Left ventricle myocardium (tissue), 1 donor: ENCODE measurements around the gene DGKI.

GRCh38 chr7:134804330-134805060 is 25.1 kb downstream of the CALD1 start:
- PRO-cap: no peak

- PRO-cap: no peak
Measured at GRCh38 chr7:134832283-134832502, 52.8 kb downstream of the CALD1 start.

GRCh38 chr7:135157252-135158018 is 9.6 kb downstream of the TMEM140 start:
- PRO-cap: no peak

DNA sequence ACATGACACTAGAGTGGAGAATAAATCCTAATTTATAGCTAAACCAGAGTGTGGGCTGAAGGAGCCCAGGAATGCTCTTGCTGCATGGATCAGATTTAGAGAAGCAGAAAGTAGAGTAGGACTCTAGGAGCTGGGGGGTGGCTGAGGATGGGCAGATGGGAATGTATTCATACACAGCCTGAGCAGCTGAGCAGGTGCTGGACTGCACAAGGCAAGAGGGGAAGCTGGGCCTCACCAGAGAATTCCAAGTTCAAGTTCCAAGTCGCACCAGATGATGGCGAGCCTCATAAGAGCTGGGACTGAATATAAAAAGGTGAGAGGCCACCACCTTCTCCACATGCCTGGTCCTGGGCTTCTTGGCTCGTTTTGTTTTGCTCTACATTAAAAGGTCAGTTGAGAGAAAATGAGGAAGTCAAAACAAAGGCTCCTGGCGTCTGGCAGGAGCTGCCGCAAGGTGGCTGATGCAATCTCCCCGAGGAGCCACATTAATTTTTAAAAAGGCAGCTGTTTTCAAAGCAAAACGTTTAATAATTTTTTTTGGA is 9.6 kb downstream of the CYREN start:
- PRO-cap: no peak

- PRO-cap: no peak
Measured at GRCh38 chr7:135168764-135169520, 1.6 kb downstream of the CYREN start.

- PRO-cap: no peak
Measured at GRCh38 chr7:135188423-135189615, 18.3 kb upstream of the CYREN start.

DNA sequence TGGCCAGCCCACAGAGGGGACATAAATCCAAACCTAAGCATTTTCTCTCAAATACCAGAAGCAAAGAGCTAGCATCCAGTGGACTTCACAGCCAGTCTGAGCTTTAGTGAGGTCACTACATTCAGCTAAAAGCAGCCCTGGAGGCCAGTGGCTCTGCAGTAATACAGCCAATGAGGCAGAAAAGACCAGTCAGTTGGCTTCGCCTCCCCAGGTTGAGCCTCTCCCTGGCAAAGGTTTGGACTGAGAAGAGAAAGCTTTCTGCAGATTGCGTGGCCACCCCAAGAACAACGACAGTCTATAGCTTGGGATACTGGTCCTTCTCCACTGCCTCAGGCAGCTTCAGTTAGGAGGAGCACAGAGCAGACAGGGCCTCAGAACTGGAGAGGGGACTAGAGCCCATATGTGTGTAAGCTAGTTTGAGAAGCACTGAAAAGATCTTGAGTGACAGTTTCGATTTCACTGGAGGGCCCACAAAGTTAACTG is 3.8 kb downstream of the WDR91 start:
- PRO-cap: no peak

- PRO-cap: no peak
Measured at GRCh38 chr7:135262967-135263510, 29.4 kb downstream of the STRA8 start.

DNA sequence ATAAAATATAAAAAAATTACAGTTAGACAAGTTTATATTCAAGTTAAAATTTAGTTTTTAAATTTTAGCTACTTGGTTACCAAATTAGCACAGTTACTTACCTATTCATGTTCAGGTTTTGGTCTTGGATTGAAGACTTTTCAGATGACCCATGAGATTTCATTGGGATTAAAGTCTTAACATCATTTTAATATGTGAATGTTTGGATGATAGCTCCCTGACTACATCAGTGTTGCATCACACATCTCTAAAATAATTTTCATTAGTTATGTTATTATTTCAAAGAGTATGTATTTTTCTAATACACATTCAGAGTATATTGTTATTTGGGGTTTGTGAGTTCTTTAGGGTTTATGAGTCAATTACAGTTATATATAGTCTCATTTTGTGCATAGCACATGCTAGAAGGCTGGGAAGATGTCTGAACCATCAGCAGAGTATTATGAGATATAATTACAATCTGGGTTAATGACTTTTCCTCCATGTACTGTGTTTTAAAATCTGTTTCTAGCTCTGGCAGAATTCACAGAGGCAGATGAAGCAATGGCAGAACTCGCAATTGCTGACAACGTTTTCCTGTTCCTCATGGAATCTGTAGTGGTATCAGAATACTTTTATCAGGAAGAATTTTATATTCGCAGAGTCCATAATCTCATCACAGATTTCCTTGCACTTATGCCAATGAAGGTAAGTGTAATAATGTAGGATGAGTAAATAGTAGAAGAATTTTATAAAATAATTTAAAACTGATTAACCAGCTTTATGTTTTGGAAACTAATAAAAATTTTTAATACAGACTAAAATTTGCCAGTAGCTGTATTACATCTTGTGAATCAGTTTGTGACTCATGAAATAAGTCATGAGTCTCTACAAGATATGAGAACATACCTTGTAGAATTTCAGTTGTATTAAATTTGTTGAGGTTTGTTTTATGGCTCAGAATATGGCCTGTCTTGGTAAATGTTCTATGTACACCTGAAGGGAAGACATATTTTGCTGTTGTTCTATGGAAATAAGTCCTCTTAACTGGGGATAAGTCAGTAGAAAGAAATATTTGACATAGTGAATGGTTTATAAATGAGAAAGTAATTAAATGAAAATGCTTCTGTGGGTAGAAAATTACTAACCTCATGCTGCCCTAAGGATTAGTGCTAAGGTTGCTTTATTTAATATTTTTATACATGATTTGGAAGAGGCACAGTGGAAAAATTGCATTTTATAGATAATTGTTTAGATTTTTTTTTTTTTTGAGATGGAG is 27.0 kb downstream of the NUP205 start:
- PRO-cap: no peak

GRCh38 chr7:135761800-135762473 is 13.3 kb upstream of the FAM180A start:
- PRO-cap: no peak

DNA sequence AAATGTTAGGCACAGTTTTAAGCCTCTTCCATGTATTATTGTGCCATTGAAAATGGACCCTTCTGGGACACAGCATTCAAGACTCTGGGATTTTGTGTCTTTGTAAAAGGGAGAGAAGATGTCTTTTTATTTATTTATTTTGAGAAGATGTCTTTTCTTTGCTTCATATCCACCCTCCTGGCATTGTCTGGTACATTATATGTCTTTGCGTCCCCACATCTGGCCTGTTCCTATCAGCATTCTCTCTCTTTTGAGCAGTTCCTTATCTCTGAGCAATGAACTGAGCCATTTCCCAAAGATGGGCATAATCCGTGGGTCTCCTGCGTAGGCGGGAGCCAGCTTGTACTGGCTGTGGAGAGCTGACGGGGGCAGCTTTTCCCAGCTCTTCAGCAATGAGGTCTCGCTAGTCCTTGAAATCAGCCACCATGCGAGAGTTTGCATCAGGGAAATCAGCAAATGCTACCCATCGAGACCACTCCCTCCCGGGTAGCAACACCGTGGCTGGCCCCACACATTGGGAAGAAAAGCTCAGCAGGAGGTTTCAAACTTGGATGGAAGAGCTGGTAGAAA is 51.8 kb upstream of the FAM180A start:
- PRO-cap: no peak

GRCh38 chr7:135927116-135927685 is 50.0 kb downstream of the MTPN start:
- PRO-cap: no peak

- PRO-cap: no peak
Measured at GRCh38 chr7:135979981-135980324, 2.8 kb upstream of the MTPN start.

GRCh38 chr7:137846662-137848043 is at the start of gene DGKI:
Gene DGKI, minus strand, starts transcription at chr7:137846974.
- PRO-cap: no peak

DNA sequence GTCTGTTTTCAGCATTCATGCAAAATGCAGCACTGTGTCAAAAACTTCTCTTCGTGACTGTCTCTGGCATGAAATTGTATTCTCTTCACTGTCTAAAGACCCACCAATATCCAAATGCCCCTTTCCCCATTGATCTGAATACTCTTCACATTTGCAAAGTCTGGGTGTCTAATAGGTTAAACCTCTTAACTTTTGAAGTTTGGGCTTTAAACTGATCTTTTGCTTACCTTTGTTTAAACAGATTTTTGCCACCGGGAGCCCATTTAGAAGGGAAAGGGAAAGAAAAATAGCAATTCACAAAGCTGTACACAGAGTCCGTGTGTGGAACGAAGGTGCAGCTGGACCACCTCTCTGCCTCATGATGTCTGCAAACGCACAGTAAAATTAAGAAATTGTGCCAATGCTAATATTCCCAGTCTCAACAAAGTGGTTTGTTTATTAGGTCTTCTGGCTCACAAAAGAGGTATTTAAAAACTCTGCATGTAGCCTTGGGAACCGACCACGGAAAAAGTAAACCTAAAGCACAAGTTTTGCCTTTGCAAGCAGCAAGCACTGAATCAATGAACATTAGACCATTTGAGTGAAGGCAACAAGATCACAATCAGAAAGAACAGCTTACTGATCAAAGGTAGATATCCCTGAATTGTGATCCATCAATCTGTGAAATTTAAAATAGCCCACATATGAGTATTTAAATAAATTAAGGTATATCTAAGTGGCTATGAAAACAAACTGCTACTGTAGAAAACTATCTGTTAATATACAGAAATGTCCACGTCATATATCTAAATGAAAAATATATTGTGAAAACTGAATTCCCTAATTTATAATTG is 57.7 kb downstream of the CREB3L2 start:
- PRO-cap: no peak

DNA sequence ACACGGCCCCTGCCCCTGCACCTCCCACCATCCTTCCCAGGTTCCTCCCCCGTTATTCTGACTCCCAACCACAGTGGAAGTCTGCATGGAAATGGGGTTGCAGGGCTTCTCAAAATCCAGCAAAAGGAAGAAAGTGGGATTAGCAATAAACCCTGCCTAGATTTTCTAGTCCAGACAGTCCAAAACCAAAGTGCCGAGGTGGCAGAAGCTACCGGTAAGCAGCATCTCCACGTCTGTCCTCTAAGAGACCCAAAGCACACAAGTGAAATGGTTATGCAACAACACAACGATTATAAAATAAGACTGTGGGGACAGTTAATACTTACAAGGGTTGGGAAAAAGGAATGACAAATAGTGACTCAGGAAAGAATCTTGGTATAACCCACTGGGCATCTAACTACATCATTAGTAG is 24.8 kb downstream of the CREB3L2 start:
- PRO-cap: no peak

DNA sequence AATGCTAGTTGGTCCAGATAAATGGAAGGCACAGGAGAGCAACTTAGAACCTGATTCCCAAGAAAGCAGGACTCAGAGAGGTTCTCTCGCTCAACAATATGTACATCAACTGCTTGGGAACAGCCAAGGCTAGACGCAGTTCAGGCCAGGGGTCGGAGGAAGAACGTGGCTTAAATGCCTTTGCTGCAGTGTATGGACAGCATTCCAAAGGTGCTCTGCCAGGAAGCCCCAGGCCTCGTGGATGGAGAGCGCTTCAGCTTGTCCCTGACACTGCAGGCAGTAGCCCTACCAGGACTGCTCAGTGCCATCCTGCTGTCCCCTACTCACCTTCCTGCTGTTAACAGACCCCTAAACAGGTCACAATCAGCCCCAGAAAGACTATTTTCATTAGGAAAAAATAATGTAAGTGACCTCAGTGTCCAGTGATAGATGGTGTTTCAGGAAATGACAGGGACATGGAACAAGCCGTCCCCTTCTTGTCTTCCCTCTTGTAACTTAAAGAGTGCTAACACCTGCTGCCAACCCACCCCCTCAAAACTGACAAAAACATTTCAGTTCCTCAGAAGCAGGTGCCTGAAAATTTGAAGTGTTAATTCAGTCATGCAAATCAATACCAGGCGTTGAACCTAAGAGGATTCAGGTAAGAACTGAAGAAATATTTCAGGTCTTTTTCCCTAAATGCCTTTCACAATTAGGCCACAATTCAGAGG is 16.5 kb downstream of the CREB3L2 start:
- PRO-cap: no peak

DNA sequence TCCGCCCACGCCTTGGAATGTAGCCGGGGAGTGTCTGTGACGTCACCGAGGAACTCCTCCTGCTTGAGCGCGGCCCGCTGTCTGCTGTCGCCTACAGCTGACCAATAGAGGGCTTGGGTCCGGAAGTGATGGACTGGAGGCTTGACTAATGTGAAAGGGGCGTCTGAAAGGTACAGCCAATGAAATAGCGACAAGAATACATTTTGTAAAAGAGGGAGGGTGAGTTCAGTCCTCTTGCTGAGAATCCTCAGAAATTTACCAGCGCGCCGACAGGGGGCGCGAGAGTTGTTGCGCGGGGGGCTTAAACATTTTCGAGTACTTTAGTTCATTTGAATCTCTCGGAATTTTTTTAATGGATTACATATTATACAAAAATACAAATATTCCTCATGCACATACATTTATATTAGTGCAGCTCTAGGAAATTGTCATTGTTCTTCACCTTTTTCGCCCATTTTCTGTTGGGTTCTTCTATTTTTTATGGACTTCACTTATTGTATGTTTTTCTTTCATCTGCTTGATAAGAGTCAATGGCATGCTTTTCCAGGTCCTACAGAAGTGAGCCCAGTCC is 420 bp upstream of the CREB3L2 start:
- PRO-cap: no peak

GRCh38 chr7:138727203-138727731 is 26.1 kb upstream of the SVOPL start:
- PRO-cap: no peak

GRCh38 chr7:138773724-138774311 is 24.0 kb upstream of the TMEM213 start:
- PRO-cap: no peak